Melanocyte of skin (primary cell): ENCODE measurements around a stretch of chr2.

GRCh38 chr2:203135647-203136376 is 103.0 kb upstream of the CYP20A1 start:
- CAGE, long polyA plus RNA, 2 experiments: no peak in any of the 2 experiments

- CAGE, long polyA plus RNA, 2 experiments: no peak in any of the 2 experiments
Observed at GRCh38 chr2:203536190-203536704, 1.1 kb upstream of the RAPH1 start.

GRCh38 chr2:203584774-203585324 is 49.7 kb upstream of the RAPH1 start:
- CAGE, long polyA plus RNA, 2 experiments: no peak in any of the 2 experiments

DNA sequence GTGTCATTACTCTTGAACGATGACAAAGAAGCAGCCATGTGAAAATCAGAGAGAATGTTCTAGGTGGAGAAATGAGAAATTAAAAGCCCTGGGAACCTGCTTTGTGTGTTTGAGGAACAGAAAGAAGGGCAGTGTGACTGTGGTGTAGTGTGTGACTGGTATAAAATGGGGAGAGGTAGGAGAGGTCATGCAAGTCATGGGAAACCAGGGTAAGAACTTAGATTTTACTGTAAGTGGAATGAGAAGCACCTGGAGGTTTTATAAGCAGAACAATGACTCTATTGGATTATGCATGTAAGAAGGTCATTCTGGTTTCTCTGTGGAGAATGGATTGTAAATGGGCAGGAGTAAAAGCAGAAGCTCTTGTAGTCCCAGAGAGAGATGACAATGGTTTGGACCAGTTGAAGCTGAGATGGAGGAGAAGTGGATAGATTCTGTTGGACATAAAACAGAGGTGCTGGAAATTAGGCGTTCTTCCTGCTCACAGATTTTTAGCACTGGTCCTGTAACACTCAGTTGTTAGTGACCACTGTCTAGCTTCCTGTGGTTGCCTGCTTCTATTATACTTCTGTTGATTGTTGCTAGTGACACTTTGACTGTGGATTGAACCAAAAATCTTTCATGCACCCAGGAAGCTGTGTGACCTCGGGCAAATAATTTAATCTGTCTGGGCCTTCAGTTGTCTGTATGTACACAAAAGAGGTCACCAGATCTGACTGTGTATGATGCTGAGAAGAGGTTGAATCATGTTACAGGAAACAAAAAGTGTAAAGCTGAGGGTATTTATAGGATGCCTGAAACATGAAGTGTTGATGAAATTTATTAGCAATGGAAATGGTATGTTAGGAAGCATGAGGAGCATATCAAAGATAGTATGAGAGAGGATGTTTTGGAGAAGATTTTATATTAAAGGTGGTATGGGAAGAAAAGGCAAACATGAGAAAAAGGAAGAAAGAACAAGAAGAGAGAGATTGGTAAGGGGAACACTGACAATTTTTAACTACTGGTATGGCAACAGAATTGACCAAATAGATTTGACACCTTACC is 12.5 kb downstream of the ICOS start:
- CAGE, long polyA plus RNA, 2 experiments: no peak in any of the 2 experiments

- CAGE, long polyA plus RNA, 2 experiments: no peak in any of the 2 experiments
Observed at GRCh38 chr2:204583637-204584082, 38.4 kb downstream of the PARD3B start.

GRCh38 chr2:205375123-205375729 is 307.1 kb upstream of the NRP2 start:
- CAGE, long polyA plus RNA, 2 experiments: no peak in any of the 2 experiments

GRCh38 chr2:205685254-205686110 is 3.2 kb downstream of the NRP2 start:
- CAGE, long polyA plus RNA, 2 experiments: no peak in any of the 2 experiments

- CAGE, long polyA plus RNA, 2 experiments: no peak in any of the 2 experiments
Observed at GRCh38 chr2:205698851-205699309, 16.6 kb downstream of the NRP2 start.

DNA sequence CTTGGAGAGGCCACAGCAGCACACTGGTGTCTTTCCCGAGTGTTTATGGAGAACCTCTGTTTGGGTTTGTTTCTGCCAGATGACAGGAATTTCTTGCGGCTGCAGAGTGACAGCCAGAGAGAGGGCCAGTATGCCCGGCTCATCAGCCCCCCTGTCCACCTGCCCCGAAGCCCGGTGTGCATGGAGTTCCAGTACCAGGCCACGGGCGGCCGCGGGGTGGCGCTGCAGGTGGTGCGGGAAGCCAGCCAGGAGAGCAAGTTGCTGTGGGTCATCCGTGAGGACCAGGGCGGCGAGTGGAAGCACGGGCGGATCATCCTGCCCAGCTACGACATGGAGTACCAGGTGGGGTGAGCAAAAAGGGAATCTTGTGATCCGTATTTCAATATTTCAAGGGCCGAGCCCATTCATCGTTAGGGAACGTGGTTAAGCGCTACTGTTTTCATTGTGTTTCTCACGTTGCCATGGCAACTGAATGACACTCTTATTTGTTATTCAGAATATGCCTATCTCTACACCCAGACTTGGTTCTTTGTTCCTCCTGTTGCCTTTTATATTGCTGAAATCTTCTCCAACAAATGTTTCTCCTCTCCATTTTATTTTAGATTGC is 81.4 kb downstream of the NRP2 start:
- CAGE, long polyA plus RNA, 2 experiments: no peak in any of the 2 experiments

GRCh38 chr2:206083299-206084209 is 2.4 kb downstream of the INO80D start:
- CAGE, long polyA plus RNA, 2 experiments: no peak in any of the 2 experiments

- CAGE, long polyA plus RNA, 2 experiments: no peak in any of the 2 experiments
Observed at GRCh38 chr2:206150903-206151598, 8.2 kb downstream of the NDUFS1 start.

GRCh38 chr2:206160413-206160846 is 735 bp downstream of the EEF1B2 start:
- CAGE, long polyA plus RNA, 2 experiments: no peak in any of the 2 experiments

DNA sequence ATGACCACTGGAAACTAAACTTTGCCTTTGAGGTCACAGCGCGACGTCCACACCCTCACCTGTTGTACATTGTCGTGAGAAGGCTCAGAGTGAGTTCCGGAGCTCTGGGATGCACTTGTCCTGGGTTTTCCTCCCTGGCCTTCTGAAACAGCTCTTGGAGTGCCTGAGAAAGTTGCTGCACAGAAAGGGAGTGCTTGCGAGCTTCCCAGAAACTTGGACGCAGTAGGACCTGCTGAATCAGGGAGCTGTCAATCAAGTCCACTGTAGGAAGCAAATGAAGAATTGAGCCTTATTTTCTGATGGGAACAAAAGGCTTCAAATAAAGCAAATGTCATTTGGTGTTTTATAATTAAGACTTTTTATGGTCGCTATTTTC is 11.0 kb downstream of the DYTN start:
- CAGE, long polyA plus RNA, 2 experiments: no peak in any of the 2 experiments

DNA sequence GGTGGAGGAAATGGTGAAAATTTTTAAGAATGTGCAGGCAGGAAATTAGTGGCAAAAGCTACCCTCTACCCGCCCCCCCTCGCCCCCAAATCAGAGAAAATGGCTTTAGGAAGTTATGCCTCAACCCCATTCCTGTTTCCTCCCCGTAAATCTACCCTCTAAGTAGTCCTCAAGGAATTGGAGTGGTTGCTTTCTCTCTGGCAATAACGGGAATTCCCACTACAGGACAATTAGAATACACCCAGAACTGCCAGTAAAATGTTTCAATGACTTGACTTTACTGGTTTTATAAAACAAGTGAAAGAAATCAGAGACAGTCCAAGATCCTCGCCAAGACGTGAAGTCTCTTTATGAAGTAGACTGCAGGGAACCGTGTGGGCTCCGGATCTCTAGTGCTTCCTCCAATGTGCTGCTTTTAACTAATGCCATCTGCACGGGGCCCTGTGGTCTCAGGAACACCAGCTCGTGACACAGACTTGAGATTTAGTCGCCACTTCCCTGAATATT is 101.3 kb downstream of the CPO start:
- CAGE, long polyA plus RNA, 2 experiments: no peak in any of the 2 experiments

DNA sequence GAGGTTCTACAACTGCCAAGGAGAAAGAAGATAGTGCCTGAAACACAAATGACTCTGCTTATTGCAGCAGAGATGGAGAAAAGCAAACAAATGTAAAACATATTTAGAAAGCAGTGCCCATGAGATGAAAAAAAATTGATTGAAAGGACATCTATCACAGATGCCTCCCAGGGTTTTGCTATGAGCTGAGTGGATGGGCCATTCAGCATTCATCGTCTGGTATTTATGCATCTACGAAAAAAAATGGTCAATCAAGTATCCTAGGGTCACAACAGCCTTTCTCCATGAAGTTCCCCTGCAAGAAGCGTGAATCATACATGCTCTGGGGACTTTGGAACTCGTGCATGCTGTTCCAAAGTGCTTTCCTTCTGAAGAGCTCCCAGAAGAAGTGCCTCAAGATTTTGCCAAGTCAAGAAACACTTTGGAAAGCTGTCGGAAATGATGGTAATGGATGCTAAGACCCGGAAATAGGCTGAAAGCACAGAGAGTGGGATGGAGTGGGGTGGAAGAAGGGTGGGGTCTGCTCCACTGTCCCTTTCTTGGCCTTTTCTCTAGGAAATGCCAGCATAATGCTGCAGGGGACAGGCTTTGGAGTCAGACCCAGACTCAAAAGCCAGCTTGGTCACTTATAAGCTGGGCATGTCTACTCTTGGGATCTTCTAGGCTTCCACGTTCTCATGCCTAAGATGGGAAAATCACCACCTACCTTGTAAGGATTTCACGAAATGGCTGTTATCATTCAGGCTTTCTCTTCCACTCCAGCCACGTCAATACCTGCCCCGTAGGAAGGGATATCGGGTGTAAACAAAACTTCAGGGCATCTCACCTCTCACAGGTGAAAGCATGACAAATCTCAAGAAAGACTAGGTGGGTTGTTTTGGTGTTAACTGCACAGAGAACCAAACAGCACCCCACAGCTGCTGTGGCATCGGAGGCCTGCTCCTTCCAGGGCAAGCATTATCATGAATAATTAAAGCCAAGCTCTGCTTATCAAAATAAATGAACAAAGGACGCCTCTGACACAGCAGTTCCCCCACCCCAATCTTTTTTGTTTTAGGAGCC is 59.1 kb downstream of the KLF7 start:
- CAGE, long polyA plus RNA, 2 experiments: no peak in any of the 2 experiments

- CAGE, long polyA plus RNA, 2 experiments: no peak in any of the 2 experiments
Observed at GRCh38 chr2:207131581-207132091, 34.1 kb downstream of the KLF7 start.

DNA sequence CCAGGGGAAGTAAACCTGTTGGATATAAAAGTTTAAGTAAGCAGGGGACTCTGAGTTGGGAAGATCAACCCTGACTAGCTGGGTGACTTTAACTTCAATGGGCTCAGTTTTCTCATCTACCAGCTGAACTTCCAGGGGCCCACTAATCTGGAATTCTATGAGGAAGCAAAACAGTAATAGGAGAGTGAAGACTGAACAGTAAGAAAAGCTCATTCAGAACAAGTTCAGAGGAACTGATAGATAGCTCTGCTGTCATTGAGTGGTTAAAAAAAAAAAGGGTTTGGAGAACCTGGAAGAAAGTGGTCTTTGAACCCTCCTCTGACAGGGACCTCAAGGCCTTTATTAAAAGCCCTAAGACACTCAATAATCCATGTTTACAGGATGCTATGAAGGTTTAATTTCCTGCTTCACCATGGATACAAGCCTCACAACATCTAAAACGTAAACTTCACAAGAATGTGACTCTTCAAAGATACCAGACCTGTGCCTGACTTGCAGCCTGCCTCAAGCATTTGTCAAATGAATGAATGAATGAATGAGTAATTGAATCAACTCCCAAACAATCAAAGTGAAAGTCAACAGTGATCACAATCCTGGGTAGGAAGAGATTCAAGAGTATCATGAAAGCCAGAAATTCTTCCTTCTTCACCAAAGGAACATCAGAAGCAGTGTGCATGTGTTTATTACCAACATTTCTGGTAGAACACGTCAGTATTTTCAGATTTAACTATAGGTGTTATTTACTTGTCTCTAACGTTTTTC is 30.5 kb downstream of the KLF7 start:
- CAGE, long polyA plus RNA, 2 experiments: no peak in any of the 2 experiments

- CAGE, long polyA plus RNA, 2 experiments: no peak in any of the 2 experiments
Observed at GRCh38 chr2:207143088-207143378, 22.7 kb downstream of the KLF7 start.

- CAGE, long polyA plus RNA, 2 experiments: no peak in any of the 2 experiments
Observed at GRCh38 chr2:207156379-207156997, 9.3 kb downstream of the KLF7 start.

DNA sequence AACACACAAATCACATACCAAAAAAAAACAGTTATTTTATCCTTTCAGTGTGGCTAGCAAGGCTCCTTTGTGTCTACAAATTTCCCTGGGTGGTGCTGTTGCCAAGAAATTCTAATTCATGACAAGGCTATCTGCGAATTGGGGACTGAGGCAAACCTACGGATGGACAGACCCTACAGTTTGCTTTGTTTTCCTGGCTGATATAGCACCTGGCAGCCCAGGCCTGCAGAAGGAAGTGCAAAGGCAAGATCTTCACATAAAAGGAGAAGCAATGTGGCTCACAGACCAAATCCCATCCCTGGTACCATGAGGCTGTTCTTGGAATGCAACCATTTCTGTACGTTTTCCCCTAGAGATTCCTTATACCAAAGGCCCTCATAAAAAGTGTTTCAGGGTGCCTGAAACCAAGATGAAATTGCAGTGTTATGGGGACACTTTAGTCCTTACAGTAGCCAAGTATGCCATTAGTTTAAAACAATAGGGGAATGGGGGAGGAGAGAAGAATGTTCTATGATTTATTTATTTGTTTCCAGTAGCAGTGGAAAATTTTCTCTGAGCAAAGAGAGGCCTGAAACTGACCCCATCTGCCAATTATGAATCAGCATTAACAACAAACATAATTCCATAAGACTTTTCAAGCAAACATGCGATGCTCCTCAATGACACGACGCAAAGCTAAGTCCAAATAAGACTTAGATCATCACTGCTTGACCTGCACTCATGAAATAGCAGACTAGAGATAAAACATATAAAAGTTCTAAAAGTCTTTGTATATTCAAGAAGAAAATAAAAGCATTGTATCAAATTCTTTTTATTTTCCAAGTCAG is 4.2 kb downstream of the KLF7 start:
- CAGE, long polyA plus RNA, 2 experiments: no peak in any of the 2 experiments